Colon Carcinoma Metastatic in the Lung (tissue), 2 donors: ENCODE results near the gene H1-6.

GRCh38 chr6:24930459-24930723, 5.4 kb downstream of the RIPOR2 start:
- PRO-cap, 2 experiments, result no peak in any of the 2 experiments

DNA sequence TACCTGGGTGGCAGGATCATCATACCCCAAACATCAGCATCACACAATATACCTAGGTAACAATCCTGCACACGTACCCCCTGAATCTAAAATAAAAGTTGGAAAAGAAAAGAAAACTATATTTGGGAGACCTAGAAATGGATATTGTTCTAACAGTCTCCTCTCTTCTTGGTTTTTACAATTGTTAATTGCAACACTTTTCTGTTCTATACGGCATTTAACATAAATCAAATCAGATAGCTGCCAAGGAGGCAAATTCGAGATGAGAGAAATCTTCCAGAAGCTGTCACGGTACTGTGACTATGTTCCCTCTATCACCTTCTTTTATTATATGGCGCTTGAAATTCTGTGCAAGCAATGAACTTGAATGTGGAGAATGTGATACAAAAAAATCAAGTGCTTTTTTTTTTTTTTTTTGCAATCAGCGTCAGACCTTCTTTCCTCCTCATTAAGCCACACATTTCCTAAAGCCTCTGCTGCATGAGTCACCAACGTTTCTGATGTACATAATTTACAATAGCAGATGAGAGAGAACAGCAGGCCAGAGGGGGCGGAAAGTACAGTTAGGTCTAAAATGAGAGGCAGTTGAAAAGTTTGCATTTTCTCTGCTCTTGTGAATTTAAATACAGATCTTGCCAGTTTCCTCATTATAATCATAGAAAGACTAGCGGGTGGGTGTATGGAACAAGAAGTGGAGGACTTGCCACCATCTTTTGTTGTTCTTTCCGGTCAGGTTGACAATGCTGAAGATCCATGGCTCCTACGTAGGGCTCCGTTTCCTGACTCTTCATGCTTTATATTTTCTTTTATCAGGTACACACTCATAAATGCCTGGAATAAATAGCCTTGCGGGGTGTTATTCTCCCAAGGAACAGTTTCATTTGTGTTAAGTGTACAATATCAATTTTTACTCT, 114.6 kb upstream of the RIPOR2 start:
- PRO-cap, 2 experiments, result no peak in any of the 2 experiments

DNA sequence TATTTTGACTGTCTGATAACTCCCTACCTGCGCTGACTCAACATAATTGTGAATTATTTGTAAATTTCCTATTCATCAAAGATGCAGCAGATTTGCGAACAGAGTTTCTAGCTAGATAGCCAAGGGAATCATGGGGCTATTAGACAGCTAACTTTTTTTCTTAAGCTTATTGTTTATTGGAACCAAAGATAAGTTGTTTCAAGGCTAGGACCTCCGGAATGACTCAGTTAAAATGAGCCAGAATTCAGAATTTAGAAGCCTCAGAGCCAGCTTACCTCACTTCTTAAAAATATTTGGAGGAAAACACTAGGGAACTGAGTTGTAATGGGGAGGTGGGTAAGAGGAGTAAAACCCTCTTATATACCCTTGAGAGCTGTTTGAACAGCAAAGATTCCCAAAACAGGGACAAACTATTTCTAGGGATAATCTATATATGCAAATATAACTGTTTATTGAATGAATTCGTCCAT, 12.8 kb upstream of the CARMIL1 start:
- PRO-cap, 2 experiments, result no peak in any of the 2 experiments

GRCh38 chr6:25278450-25278864, 717 bp upstream of the CARMIL1 start:
- PRO-cap, 2 experiments, result no peak in any of the 2 experiments

- PRO-cap, 2 experiments, result no peak in any of the 2 experiments
These were observed 1.5 kb downstream of the CARMIL1 start for GRCh38 chr6:25280750-25281079.

DNA sequence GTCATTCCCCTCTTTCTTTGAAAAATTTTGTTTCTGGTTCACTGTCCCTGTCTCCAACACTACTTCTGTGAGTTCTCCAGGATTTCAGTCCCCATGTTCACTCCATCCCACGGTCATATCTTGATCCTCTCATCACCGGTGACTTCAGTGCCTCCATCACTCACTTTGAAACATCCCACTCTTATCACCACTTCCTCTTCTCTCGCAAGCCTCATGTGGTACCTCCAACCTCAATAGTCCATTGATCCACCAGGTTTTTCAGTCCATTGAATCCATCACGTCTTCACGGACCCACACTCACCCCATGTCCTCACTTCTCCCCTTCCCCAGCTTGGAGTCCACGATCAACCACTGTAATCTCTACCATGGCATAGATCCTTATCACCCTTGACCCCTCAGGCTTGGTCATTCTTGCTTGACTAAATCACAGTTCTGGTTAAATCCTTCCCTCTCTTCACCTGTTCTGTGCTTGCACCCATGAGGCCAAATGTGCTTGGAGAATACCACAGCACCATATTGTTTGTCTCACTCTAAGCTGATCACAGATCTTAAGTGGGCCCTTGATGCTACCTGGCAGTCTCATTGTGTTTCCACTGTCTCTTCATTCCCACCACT, 64.9 kb downstream of the CARMIL1 start:
- PRO-cap, 2 experiments, result no peak in any of the 2 experiments

DNA sequence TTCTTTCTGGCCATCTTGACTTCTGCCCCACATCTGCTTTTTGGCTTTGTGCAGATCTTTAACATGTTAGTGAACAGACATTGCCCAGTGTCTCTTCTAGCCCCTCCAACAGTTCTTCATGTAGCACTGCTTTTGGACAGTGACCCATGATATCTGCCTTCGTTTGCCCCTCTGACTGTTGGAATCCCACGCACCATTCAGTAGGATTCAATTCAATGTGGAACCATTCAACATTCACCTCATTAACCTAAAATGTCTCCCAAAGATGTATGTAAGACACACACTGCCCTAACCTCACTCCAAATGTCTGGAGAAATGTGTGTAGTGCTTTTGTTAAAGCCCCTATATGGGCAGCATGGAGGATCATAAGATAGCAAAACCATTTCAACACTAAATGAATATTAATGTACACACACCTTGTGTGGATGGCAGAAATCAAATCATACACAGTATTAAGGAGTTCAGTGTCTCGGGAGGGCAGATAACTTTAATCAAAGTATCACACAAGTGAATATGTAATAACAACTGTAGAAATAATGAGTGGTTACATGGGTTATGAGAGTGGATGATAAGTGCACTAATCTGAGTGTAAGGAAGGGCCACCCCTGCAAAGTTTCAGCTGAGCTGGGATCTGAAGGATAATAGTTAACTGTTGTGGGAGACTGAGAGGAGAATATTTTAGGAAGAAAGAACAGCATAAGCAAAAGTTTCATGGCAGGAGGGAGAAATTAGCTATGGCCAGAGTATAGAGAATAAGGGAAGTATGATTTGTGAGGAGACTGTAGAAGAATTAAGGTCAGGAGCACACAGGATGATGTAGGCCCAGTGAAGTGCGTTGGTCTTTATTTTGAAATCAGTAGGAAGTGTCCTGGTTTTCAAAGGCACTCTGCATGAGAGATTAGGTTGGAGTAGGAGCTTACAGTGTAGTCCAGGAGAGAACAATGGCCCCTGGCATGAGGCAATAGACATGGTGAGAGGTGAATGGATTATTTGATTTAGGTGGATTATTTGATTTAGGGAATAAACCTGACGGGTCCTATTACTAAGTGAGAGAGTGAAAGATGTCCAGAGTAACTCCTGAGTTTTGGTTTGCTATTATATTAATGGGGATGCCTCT, 25.6 kb downstream of the SLC17A4 start:
- PRO-cap, 2 experiments, result no peak in any of the 2 experiments

DNA sequence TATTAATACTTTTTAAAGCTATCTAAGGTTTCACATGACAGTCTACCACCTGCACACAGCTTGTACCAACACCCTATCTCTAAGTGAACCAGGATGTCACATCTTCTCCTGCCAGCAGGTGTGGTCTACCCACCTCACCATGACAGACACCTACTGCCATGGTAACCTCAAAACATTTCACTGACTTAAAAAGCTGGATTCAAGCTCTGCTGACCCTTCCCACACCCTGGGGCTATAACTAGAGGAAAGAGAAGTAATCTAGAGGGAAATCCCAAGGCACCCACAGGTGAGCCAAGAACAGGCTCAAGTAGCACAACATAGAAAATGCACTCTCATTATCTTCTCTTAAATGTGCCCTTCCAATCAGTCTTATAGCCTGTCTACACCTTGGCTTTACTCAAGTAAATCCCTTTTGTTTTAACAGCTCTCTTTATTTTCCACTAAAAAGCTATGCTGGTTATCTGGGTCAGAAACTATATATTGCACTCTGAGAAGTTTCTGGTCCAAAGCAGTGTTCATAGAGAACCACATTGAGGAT, 1.1 kb downstream of the SLC17A3 start:
- PRO-cap, 2 experiments, result no peak in any of the 2 experiments

DNA sequence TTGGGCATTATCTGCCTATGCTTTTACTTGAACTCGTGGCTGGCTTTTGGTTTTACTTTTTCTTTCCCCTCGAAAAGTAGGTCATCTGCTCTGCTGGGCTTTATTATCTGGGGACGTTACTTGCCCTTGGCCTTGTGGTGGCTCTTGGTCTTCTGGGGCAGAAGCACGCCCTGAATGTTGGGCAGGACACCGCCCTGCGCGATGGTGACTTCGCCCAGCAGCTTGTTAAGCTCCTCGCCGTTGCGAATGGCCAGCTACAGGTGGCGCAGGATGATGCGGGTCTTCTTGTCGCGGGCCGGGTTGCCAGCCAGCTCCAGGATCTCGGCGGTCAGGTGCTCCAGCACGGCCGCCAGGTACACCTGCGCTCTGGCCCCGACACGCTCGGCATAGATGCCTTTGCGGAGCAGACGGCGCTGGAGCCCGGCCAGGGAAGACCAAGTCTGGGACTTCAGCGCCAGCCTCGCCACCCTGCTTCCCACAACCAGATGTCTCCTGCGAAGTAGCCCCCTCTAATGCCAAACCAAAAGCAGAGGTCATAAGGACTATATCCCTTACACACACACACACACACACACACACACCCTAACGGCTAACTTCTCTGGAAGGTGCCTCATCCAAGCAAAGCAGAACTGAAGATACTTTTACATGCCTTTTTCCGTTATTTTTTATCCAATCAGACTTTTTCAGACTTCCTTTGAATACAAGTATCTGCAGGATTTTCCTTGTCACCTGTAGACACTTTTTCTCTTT, 8.0 kb upstream of the SLC17A3 start:
- PRO-cap, 2 experiments, result no peak in any of the 2 experiments

GRCh38 chr6:25992301-25993100, 25.1 kb downstream of the H1-1 start:
- PRO-cap, 2 experiments, result peak in 2 of 2 experiments; most common plus-strand start chr6:25992711 (in 1); most common minus-strand start chr6:25992521 (in 2)

GRCh38 chr6:25993101-25993323, 24.6 kb downstream of the H1-1 start:
- PRO-cap, 2 experiments, result no peak in any of the 2 experiments

GRCh38 chr6:26032163-26032976, 471 bp upstream of the H3C2 start:
- PRO-cap, 2 experiments, result no peak in any of the 2 experiments

GRCh38 chr6:26056163-26056331, 223 bp downstream of the H1-2 start:
- PRO-cap, 2 experiments, result no peak in any of the 2 experiments

DNA sequence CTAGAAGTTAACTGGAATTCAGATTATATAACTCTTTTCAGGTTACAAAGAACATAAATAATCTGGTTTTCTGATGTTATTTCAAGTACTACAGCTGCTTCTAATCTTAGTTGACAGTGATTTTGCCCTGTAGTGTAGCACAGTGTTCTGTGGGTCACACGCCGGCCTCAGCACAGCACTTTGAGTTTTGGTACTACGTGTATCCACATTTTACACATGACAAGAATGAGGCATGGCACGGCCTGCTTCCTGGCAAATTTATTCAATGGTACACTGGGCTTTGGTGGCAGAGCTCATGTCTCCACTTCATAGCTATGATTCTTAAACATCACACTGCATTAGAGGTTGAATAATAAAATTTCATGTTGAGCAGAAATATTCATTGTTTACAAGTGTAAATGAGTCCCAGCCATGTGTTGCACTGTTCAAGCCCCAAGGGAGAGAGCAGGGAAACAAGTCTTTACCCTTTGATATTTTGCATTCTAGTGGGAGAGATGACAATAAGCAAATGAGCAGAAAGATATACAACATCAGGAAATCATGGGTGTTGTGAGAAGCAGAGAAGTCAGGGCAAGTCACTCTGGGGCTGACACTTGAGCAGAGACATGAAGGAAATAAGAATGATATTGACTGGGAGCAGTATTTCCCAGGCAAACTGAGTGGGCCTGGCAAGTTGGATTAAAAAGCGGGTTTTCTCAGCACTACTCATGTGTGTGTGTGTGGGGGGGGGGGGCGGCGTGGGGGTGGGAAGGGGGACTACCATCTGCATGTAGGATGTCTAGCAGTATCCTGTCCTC, 1.4 kb downstream of the HFE start:
- PRO-cap, 2 experiments, result no peak in any of the 2 experiments

DNA sequence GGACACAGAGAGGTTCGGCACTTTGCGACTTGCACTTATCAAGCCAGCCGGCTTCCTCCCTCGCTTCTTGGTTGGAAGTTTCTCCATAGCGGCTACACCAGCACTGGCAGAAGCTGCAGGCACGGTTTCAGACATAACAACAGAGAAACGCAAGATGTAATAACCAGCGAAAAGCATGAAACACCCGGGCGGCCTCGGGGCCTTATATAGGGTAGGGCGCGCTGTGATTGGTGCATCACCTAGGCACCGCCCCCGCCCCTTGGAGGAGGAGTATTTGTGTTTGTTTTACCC, at the start of gene H1-6:
Gene H1-6, minus strand, starts transcription at position 177 of the 291 bp plus-strand sequence.
- PRO-cap, 2 experiments, result no peak in any of the 2 experiments

- PRO-cap, 2 experiments, result no peak in any of the 2 experiments
These were observed 15.4 kb upstream of the H1-4 start for GRCh38 chr6:26140552-26141304.

DNA sequence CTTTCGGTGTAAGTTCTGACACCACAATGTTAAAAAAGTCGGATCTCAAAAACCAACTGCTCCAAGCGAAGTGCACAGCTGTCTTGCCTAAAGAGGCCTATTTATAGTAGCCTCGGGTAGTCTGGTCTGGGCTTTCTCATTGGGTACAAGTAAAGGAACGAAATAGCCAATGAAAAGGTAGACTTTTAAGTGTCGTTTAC, 206 bp upstream of the H2BC5 start:
- PRO-cap, 2 experiments, result peak in 2 of 2 experiments; most common minus-strand start position 76 of the sequence (in 2)

GRCh38 chr6:26193891-26194840, 2.9 kb downstream of the H3C4 start:
- PRO-cap, 2 experiments, result no peak in any of the 2 experiments

GRCh38 chr6:26200379-26200748, 1.0 kb downstream of the H2BC7 start:
- PRO-cap, 2 experiments, result no peak in any of the 2 experiments

DNA sequence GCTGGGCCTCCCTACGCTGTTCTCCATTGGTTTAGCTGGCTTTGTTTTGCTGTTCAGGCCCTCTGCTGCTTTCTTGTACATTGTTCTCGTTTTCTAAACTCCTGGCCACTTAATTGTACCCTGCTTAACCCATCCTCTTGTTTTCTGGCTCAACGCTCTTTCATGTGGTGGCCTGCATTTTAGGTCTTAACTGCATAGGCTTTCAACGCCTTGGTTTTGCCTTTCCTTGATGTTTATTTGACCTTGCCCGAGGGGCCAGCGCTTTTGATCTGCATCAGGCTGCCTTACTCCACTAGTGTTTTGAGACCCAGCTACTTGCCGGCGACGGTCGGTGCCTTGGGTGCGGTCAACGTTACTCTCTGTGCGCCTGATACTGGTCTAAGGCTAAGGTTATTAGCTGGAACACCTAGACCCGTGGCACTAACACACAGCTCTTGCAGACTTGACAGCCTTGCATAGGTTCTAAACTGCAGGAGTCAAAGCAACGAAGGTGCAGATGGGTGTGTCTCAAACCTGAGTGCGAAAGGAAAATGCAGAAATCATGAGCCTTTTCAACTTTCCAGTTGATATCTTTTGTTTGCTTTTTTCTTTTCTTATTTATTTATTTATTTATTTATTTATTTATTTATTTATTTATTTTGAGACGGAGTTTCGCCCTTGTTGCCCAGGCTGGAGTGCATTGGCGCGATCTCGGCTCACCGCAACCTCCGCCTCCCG, 992 bp downstream of the H3C6 start:
- PRO-cap, 2 experiments, result no peak in any of the 2 experiments